Lower leg skin (tissue), 2 donors: ENCODE measurements around a stretch of chr4.

- PRO-cap, result no peak
- RAMPAGE, long total RNA, 2 experiments, result no peak in any of the 2 experiments
These were observed 73.1 kb upstream of the UCP1 start for GRCh38 chr4:140641600-140642461.

DNA sequence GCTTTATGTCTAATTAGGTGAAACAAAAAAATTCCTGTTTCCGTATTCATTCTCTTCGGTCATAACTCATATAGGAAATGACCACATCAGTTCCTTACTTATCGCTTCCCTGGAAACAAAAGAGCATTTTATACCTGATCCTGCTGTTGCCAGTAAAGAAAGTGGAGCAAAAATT is 930 bp downstream of the TBC1D9 start:
- PRO-cap, result unidirectional peak, plus-strand start at position 126 of the sequence
- RAMPAGE, long total RNA, 2 experiments, result no peak in any of the 2 experiments

- PRO-cap, result unidirectional peak, minus-strand start at chr4:141637020
- RAMPAGE, long total RNA, 2 experiments, result no peak in any of the 2 experiments
These were observed 501 bp downstream of the IL15 start for GRCh38 chr4:141636703-141637465.

- PRO-cap, result no peak
- RAMPAGE, long total RNA, 2 experiments, result no peak in any of the 2 experiments
These were observed 21.6 kb downstream of the IL15 start for GRCh38 chr4:141657881-141658456.

GRCh38 chr4:142305644-142306222 is 540.4 kb downstream of the INPP4B start:
- PRO-cap, result unidirectional peak, minus-strand start at chr4:142305944
- RAMPAGE, long total RNA, 2 experiments, result start-site peak on the minus strand in 1 of 2 experiments, at chr4:142305816-142305948 at its widest, 6 reads per replicate

GRCh38 chr4:142550100-142550588 is 296.0 kb downstream of the INPP4B start:
- PRO-cap, result no peak
- RAMPAGE, long total RNA, 2 experiments, result no peak in any of the 2 experiments

DNA sequence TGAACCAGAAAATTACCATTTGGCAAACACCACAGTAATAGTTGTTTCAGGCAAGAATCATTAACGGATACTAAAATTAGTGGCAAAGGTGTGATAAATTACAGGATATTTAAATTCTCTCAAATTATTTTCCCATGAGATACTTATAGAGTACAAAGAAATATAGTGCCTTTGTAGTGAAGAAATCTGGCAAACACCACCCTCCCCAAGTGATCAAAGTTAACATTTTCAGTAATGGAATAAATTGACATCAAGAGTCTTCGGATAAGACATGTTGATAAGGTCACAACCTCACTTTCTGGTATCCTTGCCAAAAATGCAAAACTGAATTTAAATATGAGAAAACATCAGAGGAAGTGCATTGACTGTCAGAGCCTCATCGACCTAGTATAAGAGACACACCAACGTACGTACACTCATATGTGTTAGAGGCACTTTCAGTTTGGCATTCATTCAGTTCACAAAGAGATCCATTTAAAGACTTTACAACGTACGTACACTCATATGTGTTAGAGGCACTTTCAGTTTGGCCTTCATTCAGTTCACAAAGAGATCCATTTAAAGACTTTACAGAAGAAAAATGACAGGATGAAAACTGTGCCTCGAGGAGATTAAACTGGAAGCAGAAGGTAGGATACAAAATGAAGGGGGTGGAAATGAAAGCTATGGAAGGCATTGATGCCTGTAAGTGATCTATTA is 280.4 kb downstream of the INPP4B start:
- PRO-cap, result no peak
- RAMPAGE, long total RNA, 2 experiments, result no peak in any of the 2 experiments

- PRO-cap, result bidirectional peak, plus-strand start at chr4:142567473, minus-strand start at chr4:142567352
- RAMPAGE, long total RNA, 2 experiments, result no peak in any of the 2 experiments
These were observed 278.9 kb downstream of the INPP4B start for GRCh38 chr4:142567204-142567655.

DNA sequence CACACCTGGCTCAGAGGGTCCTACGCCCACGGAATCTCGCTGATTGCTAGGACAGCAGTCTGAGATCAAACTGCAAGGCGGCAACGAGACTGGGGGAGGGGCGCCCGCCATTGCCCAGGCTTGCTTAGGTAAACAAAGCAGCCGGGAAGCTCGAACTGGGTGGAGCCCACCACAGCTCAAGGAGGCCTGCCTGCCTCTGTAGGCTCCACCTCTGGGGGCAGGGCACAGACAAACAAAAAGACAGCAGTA is 84.2 kb upstream of the USP38 start:
- PRO-cap, result no peak
- RAMPAGE, long total RNA, 2 experiments, result no peak in any of the 2 experiments

- PRO-cap, result no peak
- RAMPAGE, long total RNA, 2 experiments, result no peak in any of the 2 experiments
These were observed 81.4 kb downstream of the GAB1 start for GRCh38 chr4:143417892-143418563.

GRCh38 chr4:143512843-143513177 is 692 bp upstream of the SMARCA5 start:
- PRO-cap, result no peak
- RAMPAGE, long total RNA, 2 experiments, result no peak in any of the 2 experiments

GRCh38 chr4:144644791-144645531 is 995 bp upstream of the HHIP start:
- PRO-cap, result no peak
- RAMPAGE, long total RNA, 2 experiments, result no peak in any of the 2 experiments

- PRO-cap, result no peak
- RAMPAGE, long total RNA, 2 experiments, result no peak in any of the 2 experiments
These were observed 1.9 kb downstream of the HHIP start for GRCh38 chr4:144647596-144648551.

- PRO-cap, result no peak
- RAMPAGE, long total RNA, 2 experiments, result no peak in any of the 2 experiments
These were observed 40.5 kb downstream of the ANAPC10 start for GRCh38 chr4:145057352-145058104.

DNA sequence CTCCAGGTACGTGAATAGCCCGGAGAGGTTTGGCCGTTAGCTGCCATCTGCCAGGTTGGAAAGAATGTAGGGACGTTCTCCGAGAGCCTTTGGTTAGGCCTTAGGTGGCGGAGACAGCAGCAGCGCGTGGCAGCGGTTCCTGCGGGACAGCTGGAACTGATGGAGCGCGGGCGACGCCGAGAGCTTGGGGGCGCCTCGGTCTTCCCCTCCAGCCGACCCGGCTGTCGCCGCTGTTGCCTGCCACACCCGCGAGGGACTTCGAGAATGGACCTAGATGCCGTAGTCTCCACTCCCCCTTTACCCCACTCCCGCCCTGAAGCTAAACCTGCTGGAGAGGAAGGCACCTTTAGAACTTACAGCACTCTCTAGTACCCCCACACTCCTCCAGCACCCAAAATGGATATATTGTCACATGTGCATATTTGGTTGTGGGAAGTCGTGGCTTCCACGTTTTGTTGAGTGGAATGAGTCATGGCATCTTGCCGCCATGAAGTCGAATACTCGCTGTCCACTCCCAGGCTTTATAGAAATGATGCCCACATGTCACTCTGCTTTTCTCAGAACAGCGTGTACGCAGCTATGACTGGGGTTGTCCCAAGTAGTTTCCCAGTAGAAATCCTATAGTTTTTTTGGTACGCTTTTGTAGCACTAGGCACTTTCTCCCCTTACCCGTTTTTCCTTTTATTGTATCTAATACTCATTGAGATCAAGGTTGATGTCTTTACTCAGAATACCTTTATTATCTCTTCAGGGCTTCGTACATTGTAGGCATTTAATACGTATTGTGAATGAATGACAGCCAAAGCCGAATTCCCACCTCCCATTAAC is 517 bp downstream of the ABCE1 start:
- PRO-cap, result no peak
- RAMPAGE, long total RNA, 2 experiments, result no peak in any of the 2 experiments

- PRO-cap, result no peak
- RAMPAGE, long total RNA, 2 experiments, result no peak in any of the 2 experiments
These were observed 2.6 kb downstream of the OTUD4 start for GRCh38 chr4:145177791-145178229.

- PRO-cap, result no peak
- RAMPAGE, long total RNA, 2 experiments, result no peak in any of the 2 experiments
These were observed 5.9 kb downstream of the SMAD1 start for GRCh38 chr4:145487563-145487992.

DNA sequence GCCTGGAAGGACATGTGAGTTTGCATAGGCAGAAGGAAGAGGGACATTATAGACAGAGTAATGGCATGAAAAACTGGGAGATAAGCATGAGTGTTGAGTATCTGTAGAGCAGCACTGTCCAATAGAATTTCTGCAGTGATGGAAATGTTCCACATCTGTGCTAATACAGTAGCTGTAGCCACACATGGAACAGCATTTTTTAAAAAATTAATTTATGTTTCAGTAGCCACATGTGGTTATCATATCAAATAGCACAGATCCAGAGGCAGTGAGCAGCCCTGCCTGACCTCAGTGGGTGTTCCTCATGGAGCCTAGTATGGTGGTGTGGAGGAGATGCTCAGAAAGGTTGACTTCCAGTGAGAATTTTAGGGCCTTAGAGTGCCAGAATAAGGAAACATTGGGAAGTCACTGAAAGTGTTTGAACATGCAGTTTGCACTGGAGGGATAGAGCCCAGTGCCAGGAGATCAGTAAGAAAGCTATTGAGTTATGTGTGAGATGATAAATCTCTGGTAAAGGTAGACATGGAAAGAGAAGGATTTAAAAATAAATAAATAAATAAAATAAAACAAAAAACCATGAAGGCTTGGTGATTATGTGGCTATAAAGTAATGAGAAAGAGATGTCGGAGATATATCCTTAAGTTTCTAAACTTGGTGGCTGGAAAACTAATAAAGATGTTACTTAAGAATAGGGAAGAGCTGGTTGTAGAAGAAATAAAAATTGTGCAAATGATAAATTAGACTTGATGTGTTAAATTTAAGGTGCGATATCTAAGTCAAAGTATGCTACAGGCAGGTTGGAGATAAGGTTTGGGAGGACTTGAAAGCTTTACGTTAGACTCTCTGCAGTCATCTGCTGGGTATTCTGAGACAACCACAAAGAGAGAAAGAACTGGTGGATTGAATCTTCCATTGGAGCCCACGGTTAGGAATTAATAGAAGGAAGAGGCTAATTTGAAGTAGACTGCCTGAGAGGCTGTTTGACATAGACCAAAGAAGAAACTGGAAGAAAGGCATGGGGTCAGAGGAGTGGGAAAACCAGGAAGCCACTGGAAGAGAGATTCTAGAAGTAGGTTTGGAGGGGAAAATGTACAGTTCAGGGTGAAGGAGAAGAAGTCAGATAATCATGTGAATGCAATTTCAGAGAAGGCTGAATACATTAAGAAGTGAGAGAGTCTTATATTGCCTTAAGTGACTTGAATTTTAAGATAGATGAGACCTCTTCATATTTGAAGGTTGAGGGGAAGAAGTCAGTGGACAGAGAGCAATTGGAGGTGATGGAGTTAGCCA is 7.7 kb downstream of the SMAD1 start:
- PRO-cap, result no peak
- RAMPAGE, long total RNA, 2 experiments, result start-site peak on the plus strand in 1 of 2 experiments, centred at position 883 of the sequence, 6 reads per replicate

DNA sequence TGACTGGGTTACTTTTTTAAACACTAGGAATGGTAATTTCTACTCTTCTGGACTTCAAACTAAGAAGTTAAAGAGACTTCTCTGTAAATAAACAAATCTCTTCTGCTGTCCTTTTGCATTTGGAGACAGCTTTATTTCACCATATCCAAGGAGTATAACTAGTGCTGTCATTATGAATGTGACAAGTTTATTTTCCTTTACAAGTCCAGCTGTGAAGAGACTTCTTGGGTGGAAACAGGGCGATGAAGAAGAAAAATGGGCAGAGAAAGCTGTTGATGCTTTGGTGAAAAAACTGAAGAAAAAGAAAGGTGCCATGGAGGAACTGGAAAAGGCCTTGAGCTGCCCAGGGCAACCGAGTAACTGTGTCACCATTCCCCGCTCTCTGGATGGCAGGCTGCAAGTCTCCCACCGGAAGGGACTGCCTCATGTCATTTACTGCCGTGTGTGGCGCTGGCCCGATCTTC is 32.8 kb downstream of the SMAD1 start:
- PRO-cap, result no peak
- RAMPAGE, long total RNA, 2 experiments, result no peak in any of the 2 experiments

DNA sequence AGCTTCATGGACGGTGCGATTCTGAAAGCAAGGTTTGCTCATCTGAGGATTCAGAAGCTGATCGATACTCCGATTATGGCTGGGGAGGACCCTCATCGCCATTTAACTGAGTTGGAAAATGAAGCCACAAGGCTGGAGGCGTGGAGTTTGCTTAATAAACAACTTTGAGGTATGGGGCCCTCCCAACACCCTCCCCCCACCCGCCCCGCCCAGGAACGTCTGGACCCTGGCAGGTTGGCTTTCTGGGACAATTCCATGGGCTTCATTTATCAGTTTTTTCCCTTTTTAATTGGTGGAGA is 52.5 kb downstream of the C4orf51 start:
- PRO-cap, result no peak
- RAMPAGE, long total RNA, 2 experiments, result no peak in any of the 2 experiments